AG04450 (cell line): ENCODE measurements around the genes FAM168A and P4HA3.

DNA sequence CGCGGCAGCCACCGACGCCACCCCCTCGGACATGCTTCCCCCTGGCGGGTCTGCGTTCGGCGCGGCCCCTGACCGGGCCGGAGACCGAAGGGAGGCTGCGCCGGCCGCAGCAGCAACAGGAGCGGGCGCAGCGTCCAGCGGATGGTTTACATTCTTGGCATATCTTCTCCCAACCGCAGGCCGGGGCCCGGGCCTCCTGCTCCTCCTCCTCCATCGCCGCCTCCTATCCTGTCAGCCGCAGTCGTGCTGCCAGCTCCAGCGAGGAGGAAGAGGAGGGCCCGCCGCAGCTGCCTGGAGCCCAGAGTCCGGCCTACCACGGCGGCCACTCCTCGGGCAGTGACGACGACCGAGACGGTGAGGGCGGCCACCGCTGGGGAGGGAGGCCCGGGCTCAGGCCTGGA, 1.1 kb downstream of the ARHGEF17 start:
- CAGE, long polyA plus RNA: no peak
- RRBS: 6% methylated on average over 29 of the region's 41 CpGs

DNA sequence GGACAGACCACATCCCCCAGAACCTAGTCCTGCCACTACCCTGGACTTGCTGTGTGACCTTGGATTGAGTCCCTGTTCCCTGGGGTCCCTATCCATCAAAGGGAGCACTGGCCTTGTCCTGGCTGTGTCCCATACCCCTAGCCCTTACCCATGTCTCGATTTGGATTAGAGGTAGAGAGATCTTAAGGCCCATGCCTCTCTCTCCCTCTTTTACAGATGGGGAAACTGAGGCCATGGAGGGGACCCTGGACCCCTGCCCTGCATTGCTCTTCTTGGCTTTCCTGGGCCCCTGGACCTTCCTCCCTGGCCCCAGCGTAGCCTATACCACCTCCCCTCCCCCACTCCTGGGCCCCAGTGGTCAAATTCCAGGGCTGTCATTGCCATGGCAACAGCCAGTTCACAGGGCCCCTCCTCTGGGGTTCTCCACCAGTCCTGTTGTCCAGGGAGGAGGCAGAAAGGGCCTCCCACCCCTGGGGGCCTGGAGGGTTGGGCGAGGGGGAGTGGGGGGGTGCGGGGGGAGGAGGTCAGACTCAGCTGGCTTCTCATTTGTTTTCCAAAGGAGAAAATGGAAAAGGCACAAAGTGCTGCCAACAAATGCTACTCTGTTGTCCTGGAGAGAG, 23.2 kb downstream of the ARHGEF17 start:
- CAGE, long polyA plus RNA: no peak
- RRBS: no CpG with 5 or more reads among the region's 4 CpGs

DNA sequence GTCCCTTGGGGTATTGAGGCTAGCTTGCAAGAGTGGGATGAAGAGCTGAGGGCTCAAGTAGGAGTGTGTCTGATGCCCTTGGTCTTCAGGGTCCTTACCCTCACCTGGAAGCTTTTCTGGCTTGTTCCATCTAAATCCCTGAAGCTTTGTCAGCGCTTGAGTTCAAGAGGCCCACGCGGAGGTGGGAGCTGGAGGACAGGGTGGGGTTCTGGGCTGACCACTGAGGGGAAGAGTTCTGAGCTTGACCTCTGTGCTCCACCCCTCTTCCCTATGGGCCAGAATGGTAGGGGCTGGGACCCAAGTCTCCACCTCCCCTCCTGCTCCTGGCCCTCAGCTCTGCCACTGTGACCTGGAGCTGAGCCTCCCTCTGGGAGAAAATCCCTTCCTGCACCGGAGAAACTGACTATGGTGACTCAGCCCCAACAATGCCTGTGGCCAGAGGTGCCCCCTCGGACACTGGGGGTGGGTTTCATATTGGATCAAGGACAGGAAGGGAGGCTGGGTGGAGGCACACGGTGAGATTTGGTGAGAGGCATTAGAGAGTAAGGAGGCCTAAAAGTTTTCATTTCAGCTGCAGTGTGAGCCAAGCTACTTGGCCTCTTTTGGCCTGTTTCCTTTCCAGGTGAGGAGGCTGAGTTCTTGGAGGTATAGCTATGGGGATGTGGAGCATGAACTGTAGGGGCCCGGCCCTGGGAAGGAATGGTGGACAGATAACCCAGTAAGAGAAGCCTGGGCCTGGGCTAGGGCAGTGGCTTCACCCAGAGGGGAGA, 23.0 kb downstream of the RELT start:
- CAGE, long polyA plus RNA: no peak
- RRBS: no CpG with 5 or more reads among the region's 7 CpGs

DNA sequence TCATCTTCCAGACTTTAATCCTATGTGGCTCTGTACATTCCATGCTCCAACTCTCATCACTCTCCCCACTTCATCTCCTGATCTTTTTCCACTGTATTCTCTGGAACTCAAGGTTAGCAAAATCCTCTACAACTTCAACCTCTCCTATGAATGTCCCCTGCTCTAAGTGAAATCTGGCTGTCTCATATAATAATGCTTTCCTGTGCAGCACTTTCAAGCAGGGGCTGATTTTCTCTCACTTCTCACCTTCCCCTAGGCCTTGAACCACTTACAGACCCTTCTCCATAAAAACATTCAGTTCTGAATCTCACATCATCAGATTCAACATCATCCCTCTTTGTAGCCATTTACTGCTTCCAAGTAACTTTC, 110.8 kb downstream of the FAM168A start:
- CAGE, long polyA plus RNA: no peak

GRCh38 chr11:73542331-73543055, 55.4 kb downstream of the FAM168A start:
- CAGE, long polyA plus RNA: no peak
- RRBS: no CpG with 5 or more reads among the region's 4 CpGs

DNA sequence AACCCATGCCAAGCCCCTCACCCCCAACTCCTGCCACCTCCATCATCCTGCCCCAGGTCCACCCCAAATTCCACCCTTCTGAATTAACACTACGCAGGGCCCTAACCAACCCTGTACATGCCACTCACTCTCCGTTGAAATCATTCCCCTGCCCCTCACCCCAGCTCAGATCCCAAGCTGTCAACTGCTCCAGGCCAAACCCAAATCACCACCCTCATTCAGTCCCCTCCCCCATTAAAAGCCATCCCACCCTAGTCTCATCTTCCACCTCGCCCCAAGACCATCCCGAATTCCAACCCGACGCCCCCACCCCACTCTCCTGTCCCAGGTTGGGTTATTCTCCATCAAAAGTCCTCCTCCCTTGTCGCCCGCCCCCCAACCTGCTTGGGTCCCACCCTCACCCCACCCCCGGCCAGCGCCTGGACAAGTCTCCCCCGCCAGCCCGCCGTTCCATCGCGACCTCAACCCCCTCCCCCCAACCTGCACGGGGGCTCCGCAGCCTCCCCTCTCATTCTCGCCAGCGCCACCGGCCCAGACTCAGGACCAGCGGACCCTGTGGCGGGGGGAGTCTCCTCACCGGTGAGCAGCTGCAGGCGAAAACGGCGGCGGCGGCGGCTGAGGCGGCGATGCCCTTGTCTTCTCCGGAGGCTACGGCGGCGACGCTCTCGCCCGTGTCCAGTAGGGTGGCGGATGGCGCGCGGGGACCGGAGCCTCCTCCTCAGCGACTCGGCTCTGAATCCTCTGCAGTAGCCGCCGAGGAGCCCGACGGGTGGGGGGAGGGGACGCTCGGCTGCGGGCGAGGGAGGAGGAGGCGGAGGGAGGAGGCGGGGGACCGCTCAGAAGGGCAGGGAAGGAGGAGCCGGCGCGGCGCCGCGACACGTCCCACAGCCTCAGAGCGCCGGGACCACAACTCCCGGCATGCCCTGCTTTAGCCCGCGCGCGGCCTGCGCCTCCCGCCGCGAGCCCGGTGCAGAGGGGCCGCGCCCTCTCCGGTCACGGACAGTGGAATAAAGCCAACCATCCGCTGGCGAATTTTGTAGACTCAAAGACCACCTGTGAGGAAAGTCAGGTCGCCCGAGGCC, at the start of gene FAM168A:
FAM168A (minus strand) TSS at position 767 of the 1,082 bp plus-strand sequence.
- CAGE, long polyA plus RNA: start-site peak on the minus strand centred at position 748 of the sequence, 40 bp wide, 200 and 76 reads in 2 replicates
- RRBS: 2% methylated on average over 46 of the region's 83 CpGs

DNA sequence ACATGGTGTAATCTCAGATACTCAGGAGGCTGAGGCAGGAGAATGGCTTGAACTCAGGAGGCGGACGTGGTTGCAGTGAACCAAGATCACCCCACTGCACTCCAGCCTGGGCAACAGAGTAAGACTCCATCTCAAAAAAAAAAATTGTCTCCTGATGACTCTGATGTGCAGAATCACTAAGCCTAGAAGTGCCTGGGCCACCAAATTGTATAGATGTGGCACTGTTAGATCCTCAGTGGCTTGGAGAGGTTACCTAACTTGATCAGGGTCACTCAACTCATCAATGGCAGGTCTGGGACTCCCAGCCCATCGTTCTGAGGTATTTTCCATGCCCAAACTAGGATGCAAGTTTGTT, 10.6 kb downstream of the PLEKHB1 start:
- CAGE, long polyA plus RNA: no peak
- RRBS: no CpG with 5 or more reads among the region's 3 CpGs

GRCh38 chr11:73754922-73755370, 5.9 kb downstream of the RAB6A start:
- CAGE, long polyA plus RNA: no peak
- RRBS: no CpG with 5 or more reads among the region's 11 CpGs

- CAGE, long polyA plus RNA: no peak
- RRBS: 96% methylated on average over 5 of the region's 14 CpGs
These were observed 6.0 kb downstream of the UCP2 start for GRCh38 chr11:73976508-73977138.

DNA sequence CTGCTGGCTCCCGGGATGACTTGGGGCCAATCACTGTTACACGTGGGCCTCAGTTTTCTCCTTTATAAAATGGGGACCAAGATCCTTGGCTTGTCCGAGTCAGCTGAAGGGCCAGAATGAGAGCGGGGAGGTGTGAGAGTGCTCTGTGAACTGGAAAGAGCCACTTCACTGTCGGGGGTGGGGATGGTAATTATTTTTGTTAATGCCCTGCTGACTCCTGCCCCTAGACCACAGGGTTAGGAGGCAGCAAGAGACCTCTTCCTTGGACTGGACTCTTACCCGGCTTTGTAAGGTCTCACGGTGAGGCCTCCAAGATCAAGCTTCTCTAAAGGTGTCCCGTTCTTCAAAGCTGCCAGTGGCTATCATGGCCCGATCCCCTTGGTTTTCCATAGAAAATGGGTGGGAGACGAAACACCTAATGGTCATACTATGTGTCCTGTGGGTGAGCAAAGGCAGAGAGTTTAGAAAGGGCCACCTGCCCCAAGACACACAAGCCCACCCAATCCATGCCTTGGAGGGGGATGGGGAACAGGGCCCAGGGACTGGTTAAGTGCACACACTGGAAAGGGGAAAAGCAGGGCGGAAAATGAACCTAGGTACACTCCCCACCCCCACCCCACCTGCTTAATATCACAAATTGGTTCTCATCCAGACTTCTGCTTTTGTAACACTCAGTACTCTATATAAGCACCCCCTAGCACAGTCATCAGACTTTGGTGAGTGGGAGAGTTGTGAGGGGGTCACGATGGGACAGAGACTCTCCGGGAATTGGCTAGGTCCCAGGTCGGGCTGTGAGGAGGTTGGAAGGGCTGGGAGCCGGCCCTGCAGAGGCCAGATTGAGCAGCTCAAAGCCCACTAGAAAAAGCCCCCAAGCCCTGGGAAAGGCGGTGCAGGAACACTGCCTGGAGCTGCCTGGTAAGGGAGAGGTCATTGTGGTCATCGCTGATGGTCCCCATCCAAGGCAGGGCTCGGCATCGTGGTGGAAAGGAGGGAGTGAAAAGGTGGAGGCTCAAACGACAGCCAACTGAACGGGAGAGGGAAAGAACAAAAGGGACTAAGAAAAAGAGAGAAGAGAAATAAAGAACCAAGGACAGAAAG, 1.1 kb downstream of the UCP2 start:
- CAGE, long polyA plus RNA: no peak
- RRBS: 38% methylated on average over 4 of the region's 21 CpGs

GRCh38 chr11:74007940-74008334, 948 bp downstream of the UCP3 start:
- CAGE, long polyA plus RNA: no peak
- RRBS: no CpG with 5 or more reads among the region's 4 CpGs

DNA sequence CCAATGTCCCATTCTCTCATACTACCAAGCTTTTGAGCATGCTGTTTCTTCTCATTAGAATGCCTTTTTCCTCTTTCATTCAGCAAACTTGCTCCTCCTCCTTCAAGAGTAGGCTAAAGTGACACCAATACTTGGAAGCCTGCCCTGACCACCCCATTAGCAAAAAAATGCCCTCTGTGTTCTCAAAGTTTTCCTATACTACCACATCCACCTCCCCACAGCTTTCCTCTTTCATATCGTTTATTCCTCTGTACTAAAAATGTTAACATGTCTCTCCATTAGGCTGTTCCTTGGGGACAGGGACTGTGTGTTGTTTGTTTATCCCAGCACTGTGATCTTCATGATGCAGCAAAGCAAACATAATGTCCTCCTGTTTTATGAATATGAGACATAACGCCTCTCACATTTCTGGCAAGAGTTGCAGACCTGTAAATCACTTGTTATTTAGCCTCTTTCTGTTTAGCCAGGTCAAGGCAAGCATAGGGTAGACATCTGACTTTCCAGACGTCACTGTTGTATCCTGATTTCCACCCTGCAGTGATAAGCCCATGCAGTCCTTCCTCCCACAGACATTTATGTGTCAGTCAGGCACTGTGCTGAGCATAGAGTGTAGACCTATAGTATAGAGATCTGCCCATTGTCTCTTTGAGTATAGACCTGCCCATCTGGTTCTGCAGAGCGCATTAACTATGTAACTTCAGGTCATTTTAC, 62.1 kb upstream of the UCP3 start:
- CAGE, long polyA plus RNA: no peak
- RRBS: no CpG with 5 or more reads among the region's 4 CpGs

DNA sequence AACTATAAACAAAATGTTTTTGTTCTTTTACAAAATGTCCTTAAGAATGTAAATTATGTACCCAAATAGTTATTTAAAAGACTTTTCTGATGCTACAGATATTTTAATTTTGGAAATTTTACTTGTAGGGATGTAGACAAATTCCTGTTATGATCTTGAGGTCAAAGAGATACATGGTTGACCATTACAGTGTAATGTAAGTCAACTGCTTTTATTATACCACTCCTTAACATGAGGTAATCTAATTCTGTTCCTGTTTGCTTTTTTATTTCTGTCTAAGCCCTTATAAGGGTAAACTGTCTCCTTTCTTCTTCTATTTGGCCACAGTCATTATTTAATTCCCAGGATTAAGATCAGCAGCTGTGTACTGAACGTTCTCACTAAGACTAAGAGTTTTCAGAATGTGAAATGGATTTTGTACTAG, 32.9 kb downstream of the C2CD3 start:
- CAGE, long polyA plus RNA: no peak
- RRBS: no CpG with 5 or more reads among the region's 1 CpG

GRCh38 chr11:74257903-74258411, 53.5 kb downstream of the P4HA3 start:
- CAGE, long polyA plus RNA: no peak
- RRBS: no CpG with 5 or more reads among the region's 2 CpGs

GRCh38 chr11:74311333-74311858, at the start of gene P4HA3:
TSS of gene P4HA3 (minus strand) at chr11:74311640.
- CAGE, long polyA plus RNA: no peak
- RRBS: no CpG with 5 or more reads among the region's 58 CpGs

DNA sequence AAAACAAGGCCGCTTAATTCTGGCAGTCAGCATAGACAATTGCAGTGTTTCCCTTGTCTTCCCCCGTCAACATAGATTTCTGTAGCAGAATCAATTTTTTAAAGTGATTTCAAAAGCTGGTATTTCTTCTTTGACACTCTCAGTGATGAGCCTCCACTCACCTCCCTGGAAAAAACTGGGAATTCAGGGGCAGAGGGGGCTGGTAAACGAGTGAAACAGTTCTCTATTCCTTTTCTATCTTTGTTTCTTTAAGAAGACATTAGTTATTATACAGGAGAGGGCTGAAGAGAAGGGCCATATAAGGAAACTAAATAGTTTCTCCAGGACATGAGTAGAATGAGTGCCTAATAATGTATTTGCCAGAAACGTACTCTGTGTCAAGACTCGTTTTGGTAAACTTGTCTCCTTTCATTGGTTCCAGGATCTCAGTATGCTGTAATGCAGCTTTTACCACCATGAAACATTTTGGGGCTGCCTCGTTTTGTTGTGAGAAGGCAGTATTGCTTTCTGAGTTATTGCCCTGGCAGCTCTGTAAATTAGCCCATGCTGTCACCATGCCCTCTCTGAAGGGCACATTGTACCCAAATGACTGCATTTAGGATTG, 51.6 kb downstream of the POLD3 start:
- CAGE, long polyA plus RNA: no peak
- RRBS: no CpG with 5 or more reads among the region's 6 CpGs

DNA sequence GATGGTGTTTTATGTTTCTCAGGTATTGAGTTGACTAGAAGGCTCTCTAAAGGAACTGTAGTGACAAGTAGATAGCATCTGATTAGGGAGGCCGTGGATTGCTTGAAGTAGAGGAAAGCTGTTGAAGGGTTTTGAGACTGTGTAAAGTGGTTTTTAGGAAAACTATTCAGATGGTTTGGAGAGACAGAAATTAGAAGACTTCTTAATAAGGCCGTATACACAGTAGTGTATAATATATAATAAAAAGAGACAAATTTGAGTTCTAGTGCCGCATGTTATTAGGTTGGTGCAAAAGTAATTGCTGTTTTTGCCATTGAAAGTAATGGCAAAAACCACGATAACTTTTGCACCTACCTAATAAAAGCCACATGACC, 2.9 kb downstream of the SPCS2 start:
- CAGE, long polyA plus RNA: no peak
- RRBS: no CpG with 5 or more reads among the region's 4 CpGs

- CAGE, long polyA plus RNA: no peak
- RRBS: no CpG with 5 or more reads among the region's 4 CpGs
These were observed 42.7 kb downstream of the NEU3 start for GRCh38 chr11:75031199-75031993.

DNA sequence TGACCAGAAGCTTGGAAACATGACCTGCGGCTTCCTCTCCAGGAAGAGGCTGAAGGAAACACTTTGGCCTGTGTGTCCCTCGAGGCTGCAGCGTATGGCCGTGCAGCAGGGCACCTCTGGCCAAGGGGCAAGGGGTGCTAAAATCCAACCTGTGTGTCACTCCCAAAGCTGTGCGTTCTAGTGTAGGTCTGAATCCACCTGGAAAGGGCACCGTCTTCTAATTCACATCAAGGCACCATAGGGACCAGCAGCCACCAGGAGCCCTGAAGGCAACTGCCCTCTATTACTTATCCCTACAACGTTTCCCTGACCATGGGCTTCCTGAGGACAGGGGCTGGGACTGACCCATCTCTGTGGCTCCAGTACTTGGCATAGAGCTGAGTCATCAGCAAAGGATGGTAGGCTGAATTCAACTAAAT, 22.7 kb downstream of the TPBGL start:
- CAGE, long polyA plus RNA: no peak
- RRBS: no CpG with 5 or more reads among the region's 7 CpGs

- CAGE, long polyA plus RNA: no peak
- RRBS: no CpG with 5 or more reads among the region's 3 CpGs
These were observed 20.4 kb upstream of the ARRB1 start for GRCh38 chr11:75371838-75372284.